ENCODE results near the genes SNX6 and RALGAPA1.

DNA sequence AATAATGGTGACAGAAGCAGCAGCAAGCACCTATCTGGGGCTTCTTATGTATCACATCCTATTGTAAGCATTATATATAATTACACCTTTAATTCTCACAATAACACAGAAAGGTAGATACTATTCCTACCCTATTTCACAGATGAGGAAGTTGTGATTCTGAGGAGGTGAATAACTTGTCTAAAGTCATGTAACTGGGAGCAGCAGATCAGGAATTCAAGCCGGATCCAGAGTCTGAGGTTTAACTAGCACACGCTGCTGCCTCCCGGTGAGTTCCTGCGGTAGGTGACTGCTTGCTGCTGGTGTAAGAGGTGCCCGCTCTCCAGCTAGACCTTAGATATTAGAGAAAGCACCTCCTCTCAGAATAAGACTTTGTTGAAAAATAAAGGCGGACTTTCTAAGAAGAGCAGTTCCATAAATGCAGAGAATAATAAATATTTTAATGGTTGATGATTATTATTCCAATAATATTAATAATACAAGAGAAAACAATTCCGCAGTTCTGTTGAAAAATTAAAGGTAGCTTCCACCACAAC, 72.9 kb upstream of the EGLN3 start:
- PRO-cap, result no peak
- RAMPAGE, long total RNA, 2 experiments, result no peak in any of the 2 experiments

- PRO-cap, result no peak
- RAMPAGE, long total RNA, 2 experiments, result no peak in any of the 2 experiments
Measured at GRCh38 chr14:34363631-34364265, 98.3 kb downstream of the SPTSSA start.

DNA sequence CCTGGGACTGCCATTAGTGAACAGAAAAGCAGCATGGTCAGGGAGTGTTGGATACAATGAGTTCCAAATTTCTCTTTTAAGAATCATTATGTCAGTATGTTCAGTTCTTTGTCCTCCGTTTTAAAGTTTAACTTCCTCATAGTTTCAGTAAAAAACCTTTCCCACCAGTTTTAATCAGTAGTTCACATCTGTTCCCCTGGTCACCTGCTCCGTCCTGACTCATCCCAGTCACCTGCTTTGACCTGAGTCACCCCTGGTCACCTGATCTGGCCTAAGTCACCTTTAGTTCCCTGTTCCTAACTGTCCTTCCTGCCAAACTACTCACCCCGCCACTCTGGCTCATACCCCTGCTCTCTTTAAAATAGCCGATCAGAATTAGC, 36.6 kb downstream of the SPTSSA start:
- PRO-cap, result no peak
- RAMPAGE, long total RNA, 2 experiments, result no peak in any of the 2 experiments

DNA sequence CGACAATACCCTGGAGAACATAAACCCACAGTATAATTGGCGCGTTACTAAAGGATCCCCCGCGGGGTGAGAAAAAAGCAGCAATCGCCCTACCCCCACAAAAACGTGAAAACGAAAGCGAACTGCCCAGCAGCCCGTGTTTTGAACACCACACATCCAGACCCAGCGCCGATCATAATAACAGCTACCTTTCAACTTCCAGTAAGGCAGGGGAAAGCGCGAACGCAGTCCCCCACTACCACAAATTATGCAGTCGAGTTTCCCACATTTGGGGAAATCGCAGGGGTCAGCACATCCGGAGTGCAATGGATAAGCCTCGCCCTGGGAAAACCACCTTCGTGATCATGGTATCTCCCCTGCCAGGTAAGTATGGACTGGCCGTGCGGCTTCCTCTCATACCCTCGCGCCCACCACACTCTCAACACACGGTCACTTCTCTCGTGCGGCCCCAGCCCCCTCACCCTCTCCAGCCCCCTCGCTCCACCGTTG, 16.6 kb upstream of the EAPP start:
- PRO-cap, result no peak
- RAMPAGE, long total RNA, 2 experiments, result no peak in any of the 2 experiments

- PRO-cap, result unidirectional peak, plus-strand start at chr14:34629785; bidirectional peak, plus-strand start at chr14:34630260, minus-strand start at chr14:34630140
- RAMPAGE, long total RNA, 2 experiments, result start-site peak on the minus strand in 2 of 2 experiments, at chr14:34630125-34630134 at its widest, 82 to 161 reads per replicate
Measured at GRCh38 chr14:34629321-34630333, at the start of gene SNX6. SNX6 (minus strand) TSS chr14:34630148.

DNA sequence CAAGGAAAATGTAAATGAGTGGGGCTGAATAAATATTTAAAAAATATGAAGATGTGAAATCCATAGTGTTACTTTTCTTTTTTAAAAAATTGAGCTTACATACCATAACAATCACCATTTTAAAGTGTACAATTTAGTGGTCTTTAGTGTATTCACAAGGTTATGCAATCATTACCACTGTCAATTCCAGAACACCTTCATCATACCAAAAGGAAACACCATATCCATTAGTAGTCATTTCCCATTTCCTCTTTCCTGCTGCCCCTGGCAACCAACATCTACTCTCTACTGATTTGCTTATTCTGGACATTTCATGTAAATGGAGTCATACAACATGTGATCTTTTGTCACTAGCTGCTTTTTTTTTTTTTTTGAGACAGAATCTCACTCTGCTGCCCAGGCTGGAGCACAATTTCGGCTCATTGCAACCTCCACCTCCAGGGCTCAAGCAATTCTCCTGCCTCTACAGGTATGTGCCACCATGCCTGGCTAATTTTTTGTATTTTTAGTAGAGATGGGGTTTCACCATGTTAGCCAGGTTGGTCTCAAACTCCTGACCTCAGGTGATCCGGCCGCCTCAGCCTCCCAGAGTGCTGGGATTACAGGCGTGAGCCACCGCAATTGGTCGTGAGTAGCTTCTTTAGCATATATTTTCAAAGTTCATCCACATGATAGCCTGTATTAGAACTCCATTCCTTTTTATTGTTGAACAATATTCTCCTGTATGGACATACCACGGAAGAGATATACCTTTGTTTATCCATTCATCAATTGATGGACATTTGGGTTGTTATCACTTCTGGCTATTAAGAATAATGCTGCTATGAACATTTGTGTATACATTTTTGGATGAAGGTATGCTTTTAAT, 67.0 kb upstream of the CFL2 start:
- PRO-cap, result no peak
- RAMPAGE, long total RNA, 2 experiments, result no peak in any of the 2 experiments

GRCh38 chr14:34800091-34800650, 75.0 kb downstream of the BAZ1A start:
- PRO-cap, result no peak
- RAMPAGE, long total RNA, 2 experiments, result no peak in any of the 2 experiments

GRCh38 chr14:34999395-34999804, 16.6 kb downstream of the SRP54 start:
- PRO-cap, result no peak
- RAMPAGE, long total RNA, 2 experiments, result no peak in any of the 2 experiments

DNA sequence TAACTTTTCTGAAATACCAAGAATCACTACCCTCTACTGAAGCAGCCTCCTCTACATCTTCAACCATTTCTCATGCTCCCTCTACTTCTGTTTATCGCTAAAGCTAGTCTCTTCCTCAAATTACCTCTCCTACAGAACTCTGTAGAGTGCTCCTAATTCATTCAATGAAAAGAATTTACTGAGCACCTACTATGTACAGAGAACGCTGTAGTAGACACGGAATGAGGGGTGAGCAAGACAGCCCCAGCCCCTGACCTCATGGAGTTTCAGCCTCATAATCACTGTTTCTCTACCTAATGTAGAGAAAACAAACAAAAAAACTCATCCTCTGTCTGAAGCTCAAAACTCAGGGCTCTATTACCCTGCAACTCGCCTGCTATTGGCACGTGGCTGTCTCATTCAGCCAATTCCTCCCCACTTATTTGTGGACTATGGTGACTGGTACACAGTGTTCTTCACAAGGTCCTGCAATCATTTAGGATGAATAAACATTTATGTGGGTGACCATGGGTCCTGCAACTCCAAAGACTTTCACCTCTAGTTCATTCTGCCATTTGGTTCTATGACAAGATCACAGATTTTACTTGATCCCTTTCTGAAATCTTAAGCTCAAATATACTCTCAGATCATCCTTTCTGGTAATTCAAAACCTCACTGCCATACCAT, 4.8 kb downstream of the PPP2R3C start:
- PRO-cap, result no peak
- RAMPAGE, long total RNA, 2 experiments, result no peak in any of the 2 experiments

DNA sequence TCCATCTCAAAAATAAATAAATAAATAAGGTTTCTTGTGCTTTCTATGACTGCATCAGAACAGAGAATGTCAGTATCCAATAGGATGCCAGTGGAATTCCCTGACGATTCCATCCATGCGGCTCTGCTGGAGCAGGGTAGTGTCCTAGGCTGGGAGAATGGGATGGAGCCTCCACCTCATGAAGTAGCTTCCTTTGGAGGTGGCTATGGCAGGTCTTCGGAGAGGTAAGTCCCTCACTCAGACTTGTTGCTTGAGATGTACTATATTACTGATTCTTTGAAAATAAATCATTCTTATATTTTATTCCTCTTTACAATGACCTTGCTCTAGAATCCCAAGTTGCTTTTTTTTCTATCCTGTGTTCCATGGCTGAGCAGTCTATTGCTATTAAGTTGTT, 13.7 kb upstream of the PSMA6 start:
- PRO-cap, result no peak
- RAMPAGE, long total RNA, 2 experiments, result no peak in any of the 2 experiments

DNA sequence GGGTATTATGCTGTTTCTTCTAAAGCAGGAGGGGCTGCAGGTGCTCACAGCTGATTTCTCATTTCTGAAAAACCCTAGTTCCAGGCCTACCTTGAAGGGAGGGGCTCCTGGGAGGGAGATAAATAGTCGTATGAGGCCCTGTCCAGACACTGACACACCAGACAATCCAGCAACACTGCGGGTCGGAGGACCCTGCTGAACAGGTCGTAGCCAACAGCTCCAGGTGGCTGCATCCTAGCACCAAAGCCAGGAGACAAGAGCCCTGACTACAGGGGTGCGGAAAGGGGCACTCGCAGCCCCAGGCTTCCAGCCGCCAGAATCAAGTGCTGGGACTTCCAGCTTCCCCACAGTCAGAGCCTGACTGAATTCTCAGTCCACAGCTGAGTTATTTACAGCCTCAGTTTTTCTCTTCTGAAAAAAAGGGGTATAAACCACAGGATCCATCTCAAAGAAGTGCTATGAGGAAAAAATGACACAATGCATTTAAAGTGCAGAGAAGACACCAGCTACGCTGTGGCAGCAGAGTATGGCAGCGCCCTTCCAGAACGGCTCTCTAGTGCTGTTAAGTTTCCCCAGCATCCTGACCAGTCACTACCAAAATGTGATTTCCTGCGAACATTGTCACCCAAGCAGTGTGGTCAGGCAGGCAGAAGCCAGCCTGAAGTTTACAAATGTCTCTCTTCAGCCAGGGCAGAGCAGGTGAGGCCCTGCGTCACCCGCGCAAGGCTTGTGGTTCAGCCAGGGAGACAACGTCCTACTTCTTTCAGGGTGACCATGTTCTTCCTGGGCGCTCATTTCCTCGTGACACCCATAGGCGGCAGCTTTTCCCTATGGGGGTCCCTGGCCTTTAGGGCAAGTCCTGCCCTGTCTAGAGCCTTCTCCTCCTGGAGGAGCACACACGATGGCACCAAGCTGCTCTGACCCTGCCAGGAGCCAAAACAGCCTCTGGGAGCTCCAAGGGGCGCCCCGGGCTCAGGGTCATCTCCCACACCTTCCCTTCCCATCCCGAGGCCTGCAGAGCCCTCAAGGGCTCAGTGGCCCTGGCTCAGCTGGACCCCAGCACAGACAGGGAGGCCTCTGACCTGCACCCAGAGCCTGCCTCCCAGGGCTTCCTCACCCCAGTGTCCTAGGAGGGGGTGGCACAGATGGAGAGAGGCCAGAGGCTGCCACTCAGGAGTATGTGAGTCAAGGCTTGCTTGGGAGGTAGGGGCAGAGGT, 41.6 kb downstream of the PSMA6 start:
- PRO-cap, result no peak
- RAMPAGE, long total RNA, 2 experiments, result no peak in any of the 2 experiments

DNA sequence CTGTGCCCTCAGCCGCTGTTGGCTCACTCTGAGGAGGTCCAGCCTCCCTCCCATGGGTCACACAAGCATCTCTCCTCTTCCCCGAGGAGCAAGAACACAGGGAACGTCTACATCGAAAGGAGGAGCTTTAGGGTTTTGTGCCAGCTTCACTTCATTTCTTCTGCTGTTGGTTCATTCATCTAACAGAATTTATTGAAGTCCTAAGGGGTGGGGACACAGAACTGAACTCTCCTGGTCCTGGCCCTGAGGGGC, 39.4 kb downstream of the NFKBIA start:
- PRO-cap, result no peak
- RAMPAGE, long total RNA, 2 experiments, result no peak in any of the 2 experiments

DNA sequence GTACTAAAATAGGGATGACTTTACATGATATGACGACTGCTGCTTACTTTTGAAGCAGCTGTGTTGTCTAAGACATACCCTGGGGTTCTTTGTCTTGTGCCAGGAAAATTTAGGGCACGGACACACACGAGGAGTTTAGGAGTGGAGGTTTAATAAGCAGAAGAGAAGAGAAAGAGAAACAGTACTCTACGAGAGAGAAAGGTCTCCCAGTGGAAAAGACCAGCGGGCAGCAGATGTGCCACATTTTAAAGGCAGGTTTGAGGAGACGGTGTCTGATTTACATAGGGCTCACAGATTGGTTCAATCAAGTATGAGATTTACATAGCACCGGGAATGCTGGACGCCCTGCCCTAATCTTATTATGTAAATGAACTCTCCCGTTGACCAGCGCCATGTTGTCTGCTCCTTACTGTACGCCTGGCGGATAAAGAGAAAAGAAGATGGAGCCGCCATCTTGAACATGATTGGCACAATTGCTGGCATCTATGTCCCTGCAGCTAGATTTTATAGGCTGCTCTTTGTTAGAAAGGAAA, 17.9 kb downstream of the NFKBIA start:
- PRO-cap, result no peak
- RAMPAGE, long total RNA, 2 experiments, result no peak in any of the 2 experiments

- PRO-cap, result unidirectional peak, minus-strand start at chr14:35402457
- RAMPAGE, long total RNA, 2 experiments, result no peak in any of the 2 experiments
Measured at GRCh38 chr14:35402240-35402950, 2.2 kb downstream of the NFKBIA start.

GRCh38 chr14:35415847-35416581, 11.5 kb upstream of the NFKBIA start:
- PRO-cap, result no peak
- RAMPAGE, long total RNA, 2 experiments, result no peak in any of the 2 experiments

DNA sequence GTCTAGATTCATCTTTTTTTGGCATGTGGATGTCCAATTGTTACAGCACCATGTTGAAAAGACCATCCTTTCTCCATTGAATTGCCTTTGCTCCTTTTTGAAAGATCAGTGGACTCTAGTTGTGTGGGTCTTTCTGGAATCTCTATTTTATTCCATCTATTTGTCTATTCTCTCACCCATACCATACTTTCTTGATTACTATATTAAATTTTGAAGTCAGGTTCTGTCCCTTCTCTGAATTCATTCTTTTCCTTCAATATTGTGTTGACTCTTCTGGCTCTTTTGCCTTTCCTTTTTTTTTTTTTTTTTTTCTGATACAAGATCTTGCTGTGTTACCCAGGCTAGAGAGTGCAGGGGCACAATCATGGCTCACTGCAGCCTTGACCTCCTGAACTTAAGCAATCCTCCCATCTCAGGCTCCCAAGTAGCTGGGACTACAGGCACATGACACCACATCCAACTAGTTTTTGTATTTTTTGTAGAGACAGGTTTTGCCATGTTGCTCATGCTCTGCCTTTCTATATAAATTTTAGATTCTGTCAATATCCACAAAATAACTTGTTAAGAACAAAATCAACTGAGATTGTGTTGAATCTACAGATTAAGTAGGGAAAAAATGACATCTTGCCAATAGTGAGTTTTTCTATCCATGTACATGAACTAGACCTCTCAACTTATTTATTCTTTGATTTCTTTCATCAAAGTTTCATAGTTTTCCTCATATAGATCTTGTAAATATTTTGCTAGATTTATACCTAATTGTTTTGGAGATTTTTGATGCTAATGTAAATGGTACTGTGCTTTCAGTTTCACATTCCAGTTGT, 102.6 kb downstream of the RALGAPA1 start:
- PRO-cap, result no peak
- RAMPAGE, long total RNA, 2 experiments, result no peak in any of the 2 experiments

GRCh38 chr14:35808504-35809572, at the start of gene RALGAPA1:
RALGAPA1 (minus strand) TSS chr14:35809295.
- PRO-cap, result unidirectional peak, plus-strand start at chr14:35808618; unidirectional peak, plus-strand start at chr14:35808834; bidirectional peak, plus-strand start at chr14:35808971, minus-strand start at chr14:35808902; bidirectional peak, plus-strand start at chr14:35809439, minus-strand start at chr14:35809237
- RAMPAGE, long total RNA, 2 experiments, result start-site peak on the minus strand in 1 of 2 experiments, at chr14:35809257-35809278 at its widest, 17 reads per replicate

- PRO-cap, result no peak
- RAMPAGE, long total RNA, 2 experiments, result no peak in any of the 2 experiments
Measured at GRCh38 chr14:36383968-36384574, 63.6 kb upstream of the MBIP start.

GRCh38 chr14:36514629-36515208, 5.3 kb downstream of the NKX2-1 start:
- PRO-cap, result no peak
- RAMPAGE, long total RNA, 2 experiments, result no peak in any of the 2 experiments

DNA sequence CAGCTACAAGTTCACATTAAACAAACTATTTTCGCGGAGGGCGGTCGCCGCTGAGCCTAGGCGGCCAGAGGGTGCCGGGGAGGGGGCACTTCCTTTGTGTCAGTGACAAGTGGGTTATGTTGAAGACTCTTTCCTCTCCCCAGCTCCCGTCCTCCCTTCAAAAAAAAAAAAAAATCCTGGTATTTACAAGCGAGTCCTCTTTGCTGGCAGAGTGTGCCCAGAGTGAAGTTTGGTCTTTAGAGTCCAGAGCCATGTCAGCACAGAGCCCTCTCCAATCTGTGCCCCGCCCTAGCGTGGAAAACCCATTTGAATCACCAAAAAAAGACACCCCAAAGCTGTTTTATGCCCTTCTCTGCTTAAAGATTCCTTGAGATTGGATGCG, 3.4 kb downstream of the NKX2-1 start:
- PRO-cap, result no peak
- RAMPAGE, long total RNA, 2 experiments, result no peak in any of the 2 experiments

All from body of pancreas (tissue), 2 donors.